Metastatic Liver Carcinoma in the Adrenal Gland (tissue), 2 donors: ENCODE measurements around the genes C10orf71 and SLC18A3.

DNA sequence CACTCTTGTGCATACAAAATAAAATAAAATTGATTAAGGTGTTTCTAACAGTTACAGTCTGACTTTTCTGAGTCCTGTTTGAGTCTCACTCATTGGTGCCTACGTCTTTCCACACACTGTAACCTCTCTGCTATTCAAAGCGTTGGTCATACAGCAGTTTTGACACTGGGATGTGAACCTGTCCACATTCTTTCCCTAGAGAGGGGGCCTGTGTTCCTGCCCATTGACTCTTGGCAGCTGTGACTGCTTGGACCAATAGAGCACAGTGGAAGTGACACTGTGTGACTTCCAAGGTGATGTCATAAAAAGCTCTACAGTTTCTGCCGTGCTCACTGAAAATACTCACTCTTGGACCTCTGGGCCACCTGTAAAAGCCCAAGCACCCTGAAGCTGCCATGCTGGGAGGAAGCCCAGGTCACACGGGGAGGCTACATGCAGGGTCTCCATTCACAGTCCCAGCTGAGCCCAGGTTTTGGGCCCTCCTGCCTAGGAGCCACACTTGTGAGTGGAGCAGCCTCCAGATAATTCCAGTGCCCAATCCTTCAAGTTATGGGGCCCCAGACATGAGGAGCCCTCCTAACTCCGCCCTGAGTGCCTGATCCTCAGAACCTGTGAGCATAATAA lies 737 bp upstream of the ANTXRL start:
- PRO-cap, 2 experiments: no peak in any of the 2 experiments

DNA sequence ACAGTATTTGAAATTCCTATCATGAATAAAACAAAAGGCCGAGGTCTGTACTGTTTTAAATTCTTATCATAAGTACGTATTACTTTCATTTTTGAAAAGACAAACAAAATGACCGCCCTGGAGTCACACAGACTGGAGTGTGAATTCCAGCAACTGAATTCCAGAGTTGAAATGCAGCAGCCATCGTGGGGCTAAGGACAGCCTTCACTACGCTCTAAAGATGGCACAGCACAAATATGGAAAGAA lies 16.5 kb downstream of the GPRIN2 start:
- PRO-cap, 2 experiments: no peak in any of the 2 experiments

GRCh38 chr10:46635408-46635750 lies 56.5 kb downstream of the SYT15 start:
- PRO-cap, 2 experiments: no peak in any of the 2 experiments

- PRO-cap, 2 experiments: no peak in any of the 2 experiments
Measured at GRCh38 chr10:47206519-47207089, 93.4 kb upstream of the GDF10 start.

DNA sequence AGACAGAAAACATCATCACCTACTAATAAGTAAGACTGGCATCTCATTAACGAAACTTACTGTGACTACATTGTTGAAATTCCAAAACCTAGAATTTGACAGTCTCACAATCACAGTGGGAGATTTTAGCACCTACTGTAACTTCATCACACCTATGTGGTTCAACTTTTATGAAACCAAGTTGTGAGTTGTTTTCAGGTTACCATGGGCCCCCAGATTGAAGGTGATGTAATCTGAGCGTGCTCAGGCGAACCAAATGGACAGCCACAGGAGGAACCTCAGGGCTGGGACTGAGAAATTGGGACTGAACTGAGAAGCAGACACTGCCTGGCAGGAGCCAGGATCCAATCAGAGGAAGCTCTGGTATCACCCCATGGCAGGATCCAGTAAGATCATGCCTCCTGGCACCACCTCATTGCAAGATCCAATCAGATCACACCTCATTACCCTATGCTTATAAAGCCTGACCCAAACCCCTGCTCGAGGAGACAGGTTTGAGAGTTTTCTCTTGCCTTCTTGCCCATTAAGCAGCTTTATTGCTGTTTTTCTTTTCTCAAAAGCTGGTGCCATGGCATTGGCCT lies 43.3 kb upstream of the GDF10 start:
- PRO-cap, 2 experiments: no peak in any of the 2 experiments

DNA sequence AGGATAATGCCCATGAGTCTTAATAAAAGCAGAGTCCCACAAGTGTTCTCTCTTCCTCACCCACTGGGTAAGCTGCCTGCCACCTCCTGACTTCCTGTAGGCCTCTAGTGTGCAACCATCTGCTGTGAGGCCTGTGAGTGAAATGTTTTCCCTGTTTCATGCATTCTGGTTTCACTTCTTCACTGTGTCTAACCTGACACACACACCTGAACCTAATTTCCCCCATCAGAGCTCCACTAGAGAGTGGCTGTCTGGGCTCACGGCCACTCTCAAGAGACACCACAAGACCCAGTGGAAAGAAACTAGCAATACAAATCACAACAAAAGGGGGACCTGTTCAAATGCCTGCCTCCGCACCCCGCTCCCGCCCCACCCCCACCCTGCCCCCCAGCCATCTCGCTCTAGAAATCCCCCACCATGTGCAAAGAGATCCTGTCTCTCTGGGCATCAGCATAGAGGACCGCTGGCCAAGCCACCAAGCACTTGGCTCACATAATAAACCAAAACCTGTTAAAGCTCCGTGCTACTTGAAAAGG lies 38.7 kb upstream of the GDF10 start:
- PRO-cap, 2 experiments: no peak in any of the 2 experiments

- PRO-cap, 2 experiments: peak in 2 of 2 experiments; most common plus-strand start chr10:47743735 (in 2)
Measured at GRCh38 chr10:47743575-47744242, 19.7 kb downstream of the SYT15B start.

- PRO-cap, 2 experiments: no peak in any of the 2 experiments
Measured at GRCh38 chr10:48307256-48307639, 771 bp downstream of the MAPK8 start.

GRCh38 chr10:48368791-48369472 lies 62.5 kb downstream of the MAPK8 start:
- PRO-cap, 2 experiments: no peak in any of the 2 experiments

GRCh38 chr10:48369972-48370820 lies 63.7 kb downstream of the MAPK8 start:
- PRO-cap, 2 experiments: no peak in any of the 2 experiments

- PRO-cap, 2 experiments: no peak in any of the 2 experiments
Measured at GRCh38 chr10:48370821-48371301, 64.4 kb downstream of the MAPK8 start.

- PRO-cap, 2 experiments: no peak in any of the 2 experiments
Measured at GRCh38 chr10:48437044-48438187, 130.9 kb downstream of the MAPK8 start.

DNA sequence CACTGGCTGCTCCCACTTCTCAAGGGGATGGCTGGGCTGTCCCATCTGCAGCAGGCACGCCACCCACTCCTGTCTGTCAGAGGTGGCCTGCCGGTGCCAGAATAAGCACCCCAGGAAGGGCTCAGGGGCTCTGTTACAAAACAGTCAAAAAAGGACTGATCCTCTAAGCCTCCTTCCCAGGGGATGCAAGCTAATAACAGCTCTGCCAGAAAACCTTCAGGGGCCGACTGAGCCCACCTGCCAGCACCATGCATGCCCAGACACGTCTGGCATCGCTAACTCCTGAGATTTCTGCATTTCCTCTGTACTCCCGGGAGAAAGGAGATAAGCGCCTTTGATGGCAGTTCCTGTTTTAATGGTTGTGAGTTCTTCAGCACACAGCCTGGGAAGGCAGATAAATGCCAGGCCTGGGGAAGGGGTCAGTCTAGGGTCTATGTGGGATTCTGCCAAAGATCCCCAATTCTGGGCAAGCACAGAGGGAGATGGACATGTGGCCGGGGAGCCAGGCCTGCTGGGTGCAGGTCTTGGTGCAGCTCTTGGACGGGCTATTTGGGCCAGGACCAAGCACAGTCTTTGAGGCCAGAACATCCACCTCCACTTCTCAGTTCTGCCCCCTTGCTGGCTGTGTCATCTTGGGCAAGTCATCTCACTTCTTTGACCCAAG lies 128.4 kb downstream of the ARHGAP22 start:
- PRO-cap, 2 experiments: no peak in any of the 2 experiments

DNA sequence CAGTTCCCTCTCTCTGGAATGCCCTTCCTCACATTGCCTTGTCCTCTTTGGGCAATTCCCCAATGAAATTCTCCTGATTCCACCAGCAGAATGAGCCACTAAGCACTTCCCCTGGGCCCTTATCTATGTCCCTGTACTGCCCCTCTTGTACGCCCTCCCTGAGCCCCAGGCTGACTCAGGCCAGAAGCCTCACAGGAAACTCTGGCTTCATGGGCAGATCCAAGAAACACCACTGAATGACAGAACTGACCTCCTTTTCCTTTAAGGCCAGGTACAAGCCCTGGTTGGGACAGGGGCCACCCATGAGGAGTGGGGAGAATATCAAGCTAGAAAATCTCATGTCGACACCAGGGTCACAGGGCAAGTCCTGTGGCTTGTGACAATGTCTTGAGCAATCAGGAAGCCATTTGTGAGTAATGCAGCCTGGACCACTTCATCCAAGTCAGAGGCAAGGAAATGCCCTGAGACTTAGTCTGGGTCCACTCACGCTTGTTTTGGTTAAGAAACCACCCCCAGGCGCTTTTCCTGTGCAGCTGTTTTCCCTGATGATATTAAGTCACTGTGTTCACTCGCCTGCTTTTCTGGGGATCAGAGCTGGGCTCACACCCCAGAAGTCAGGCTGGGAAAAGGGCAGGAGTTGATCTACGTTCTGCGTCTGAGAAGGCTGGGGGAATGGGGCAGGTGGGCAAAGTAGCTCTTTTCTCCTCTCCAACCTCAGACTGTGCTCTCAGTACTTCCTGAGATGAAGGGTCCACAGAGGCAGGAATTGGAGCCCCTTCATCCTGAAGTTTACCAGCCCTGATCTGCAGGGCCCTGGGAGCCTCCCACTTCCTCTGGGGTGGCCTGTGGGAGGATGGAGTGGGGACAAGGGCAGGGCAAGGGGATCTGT lies 2.1 kb upstream of the ARHGAP22 start:
- PRO-cap, 2 experiments: peak in 1 of 2 experiments; most common plus-strand start position 445 of the sequence (in 1)

GRCh38 chr10:48655393-48655914 lies 29.2 kb upstream of the WDFY4 start:
- PRO-cap, 2 experiments: peak in 1 of 2 experiments; most common plus-strand start chr10:48655637 (in 1); most common minus-strand start chr10:48655516 (in 1)

- PRO-cap, 2 experiments: no peak in any of the 2 experiments
Measured at GRCh38 chr10:48677986-48678414, 6.7 kb upstream of the WDFY4 start.

DNA sequence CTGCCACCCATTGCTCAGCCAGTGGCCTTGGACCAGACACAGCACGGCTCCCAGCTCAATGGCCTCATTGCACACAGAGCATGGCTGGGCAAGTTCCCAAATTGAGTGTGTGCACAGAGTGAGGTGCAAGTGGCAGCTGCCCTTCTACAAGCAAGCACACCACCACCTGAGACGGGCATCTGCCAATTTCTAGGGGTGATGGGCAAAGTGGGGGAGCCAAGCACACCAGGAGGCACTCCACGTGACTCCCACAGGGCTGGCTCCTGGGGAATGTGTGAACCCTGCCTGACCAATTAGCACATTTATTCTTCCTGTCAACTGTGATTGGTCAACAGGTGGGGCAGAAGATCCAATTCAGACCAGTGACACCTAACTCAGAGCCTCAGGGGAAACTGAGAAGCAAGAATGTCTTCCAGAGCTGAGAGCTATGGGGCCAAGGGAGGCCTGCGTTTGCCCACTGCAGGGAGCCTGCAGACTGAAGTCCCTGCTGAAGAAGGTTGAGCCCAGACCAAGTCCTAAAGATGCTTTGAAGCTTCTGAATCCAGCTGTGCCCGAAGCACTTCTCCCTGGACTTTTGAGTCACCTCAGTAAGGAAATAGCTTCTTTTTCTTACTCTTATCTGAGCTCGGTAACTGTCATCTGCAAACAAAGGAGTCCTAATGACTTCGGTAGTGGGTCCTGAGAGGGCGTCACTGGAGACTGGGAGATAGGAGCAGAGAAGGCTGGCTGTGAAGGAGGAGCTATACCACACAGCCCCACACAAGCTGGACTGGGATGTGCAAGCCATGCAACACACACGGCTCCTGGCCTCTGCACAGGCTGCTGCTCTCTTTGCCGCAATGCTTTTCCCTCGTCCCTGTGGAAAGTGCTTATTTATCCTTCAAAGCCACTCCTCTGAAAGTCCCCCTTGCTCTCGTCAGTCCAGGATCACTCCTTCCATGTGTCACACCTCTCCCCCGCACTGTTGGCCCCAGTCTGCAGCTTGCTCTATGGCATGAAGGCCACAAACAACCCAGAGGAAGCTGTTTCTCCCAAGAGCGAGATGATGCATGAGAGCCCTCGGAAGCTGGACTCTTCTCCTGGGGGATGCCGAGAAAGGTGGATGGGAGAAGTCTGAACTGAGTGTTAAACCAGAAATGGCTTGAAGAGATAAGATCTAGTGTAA lies 15.2 kb downstream of the TMEM273 start:
- PRO-cap, 2 experiments: no peak in any of the 2 experiments

GRCh38 chr10:49177093-49177840 lies 10.9 kb downstream of the TMEM273 start:
- PRO-cap, 2 experiments: no peak in any of the 2 experiments

DNA sequence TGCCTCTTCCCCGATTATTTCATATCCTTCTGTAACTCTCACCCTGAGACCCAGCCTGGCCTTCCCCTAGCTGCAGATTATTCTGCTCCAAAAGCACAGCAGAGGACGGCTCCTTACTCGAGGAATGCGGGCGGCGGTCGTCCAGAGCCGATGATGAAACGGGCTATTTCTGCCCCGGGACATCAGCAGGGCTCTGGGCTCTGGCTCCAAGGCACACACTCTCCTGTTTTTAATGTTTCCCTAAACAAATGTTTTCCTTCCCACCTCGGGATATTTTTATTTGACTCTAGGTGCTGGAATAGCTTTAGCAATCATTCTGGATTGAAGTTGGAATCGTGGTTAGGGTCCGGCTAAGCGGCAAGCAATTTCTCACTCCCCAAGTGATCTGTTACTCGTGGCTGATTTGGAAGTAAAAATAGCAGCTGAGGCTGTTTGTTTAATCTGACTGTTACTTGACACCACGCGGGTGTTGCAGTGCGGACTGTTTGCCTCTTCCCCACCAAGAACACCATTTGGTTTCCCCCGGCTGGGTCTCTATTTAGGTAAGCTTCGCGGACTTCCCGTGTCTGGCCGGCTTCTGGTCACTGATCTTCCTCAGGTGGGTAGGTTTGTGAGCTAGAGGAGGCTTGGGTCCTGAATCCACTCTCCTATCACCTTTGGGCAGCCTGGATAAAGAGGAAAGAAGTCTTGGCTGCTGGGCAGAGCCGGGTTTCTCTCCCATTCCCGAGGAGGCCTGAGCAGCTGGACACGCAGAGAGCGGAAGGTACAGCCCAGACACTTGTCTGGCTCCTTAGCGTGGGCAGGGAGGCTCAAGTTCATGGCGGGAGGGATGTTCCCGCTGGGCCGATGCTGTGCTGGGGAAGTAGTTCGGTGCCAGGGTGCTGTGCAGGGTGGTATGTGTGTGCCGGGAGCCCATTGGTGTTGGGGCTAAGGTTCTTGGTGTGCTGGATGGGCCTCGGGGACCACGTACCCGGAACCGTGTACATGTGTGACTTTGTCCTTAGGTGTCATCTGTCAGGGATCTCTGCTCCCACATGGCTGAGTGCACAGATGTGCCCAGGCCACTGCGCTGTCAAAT lies at the start of gene C10orf71:
TSS of gene C10orf71 (plus strand) at position 479 of the 1,078 bp plus-strand sequence.
- PRO-cap, 2 experiments: no peak in any of the 2 experiments

GRCh38 chr10:49609884-49610580 lies at the start of gene SLC18A3:
SLC18A3 (plus strand) TSS chr10:49610310.
- PRO-cap, 2 experiments: no peak in any of the 2 experiments